Breast epithelium (tissue), 2 donors: ENCODE data around the genes OTUB2, SERPINA6 and GSC.

DNA sequence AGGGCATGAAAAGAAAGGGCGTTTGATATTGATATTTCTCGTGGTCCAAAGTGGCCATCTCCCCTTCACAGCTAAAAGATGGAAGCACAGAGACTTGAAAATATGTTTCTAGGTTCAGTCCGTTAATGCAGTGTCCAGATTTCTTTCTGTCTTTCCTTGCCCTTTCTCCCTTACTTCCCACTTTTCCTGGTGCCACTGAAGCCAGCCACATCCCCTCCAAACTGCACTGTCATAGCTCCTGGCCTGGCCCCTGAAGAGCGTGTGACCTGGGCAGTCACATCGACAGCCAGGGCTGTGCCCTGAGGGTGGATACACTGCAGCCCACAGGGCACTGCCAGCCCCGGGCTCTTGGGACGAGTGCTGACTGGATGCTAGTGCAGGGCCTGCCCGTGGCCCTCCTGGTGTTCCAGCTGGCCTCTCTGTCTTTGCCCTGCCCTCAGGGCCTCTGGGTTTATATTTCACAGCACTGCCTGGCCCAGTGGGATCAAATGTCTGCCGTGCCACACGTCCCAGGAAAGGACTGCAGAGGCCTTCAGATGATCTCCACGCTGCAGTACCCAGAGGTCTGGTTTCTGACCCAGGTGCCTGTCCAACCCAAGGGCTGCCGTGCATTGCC lies 10.2 kb upstream of the CCDC197 start:
- PRO-cap: no peak
- RAMPAGE, long total RNA, 2 experiments: no peak in any of the 2 experiments

GRCh38 chr14:94025942-94026555 lies at the start of gene OTUB2:
OTUB2 (plus strand) TSS chr14:94026340.
- PRO-cap: no peak
- RAMPAGE, long total RNA, 2 experiments: no peak in any of the 2 experiments

DNA sequence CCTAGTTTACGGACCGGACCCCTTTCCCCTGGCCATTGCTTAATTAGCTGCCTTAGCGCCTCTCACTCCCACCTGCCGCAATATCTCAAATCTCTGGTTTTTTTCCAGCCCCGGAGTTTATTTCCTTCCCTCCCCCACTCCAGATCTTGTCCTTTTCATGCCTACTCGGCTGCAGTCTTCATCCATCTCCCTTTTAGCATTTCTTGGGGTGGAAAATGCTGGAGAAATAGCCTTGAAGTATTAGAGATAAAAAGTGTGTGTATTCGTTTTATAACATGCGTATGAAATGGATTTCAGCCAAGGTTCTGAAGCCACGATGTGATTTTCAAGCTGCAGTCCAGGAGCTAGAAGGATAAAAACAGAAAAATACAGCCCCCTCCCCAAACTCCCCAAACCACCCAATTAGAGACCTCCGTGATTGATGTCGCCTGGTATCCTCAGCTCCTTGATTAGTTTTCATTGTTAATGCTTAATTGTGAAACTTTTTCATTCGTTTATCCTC lies 1.4 kb downstream of the PPP4R4 start:
- PRO-cap: no peak
- RAMPAGE, long total RNA, 2 experiments: no peak in any of the 2 experiments

- PRO-cap: no peak
- RAMPAGE, long total RNA, 2 experiments: no peak in any of the 2 experiments
Measured at GRCh38 chr14:94316737-94317221, 6.4 kb downstream of the SERPINA6 start.

DNA sequence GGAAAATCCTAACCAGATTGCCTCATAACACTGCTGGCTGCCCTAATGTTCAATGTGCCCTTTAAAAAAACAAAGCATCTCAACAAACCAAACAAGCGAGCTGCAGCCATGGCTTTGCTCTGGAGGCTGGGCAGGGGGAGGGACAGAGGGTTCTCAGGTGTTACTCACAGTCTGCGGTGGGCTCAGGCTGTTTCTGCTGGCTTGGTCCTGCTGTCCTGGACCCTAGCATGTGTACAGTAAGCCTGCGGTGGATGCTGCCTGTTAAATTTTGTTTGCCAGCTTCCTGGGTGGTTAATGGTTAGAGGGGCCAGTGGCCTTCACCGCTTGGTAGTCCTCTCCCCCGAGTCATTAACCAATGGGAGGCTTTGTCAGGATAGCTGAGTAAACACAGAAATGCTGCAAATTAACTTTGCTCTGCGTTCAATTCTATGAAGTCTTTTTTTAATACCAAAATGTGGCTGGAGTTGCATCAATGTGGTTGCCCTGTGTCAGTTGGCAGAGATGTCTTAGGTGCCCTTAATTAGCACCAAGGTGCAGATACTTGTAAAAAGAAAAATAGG lies at the start of gene SERPINA6:
SERPINA6 (minus strand) TSS at position 238 of the 560 bp plus-strand sequence.
- PRO-cap: no peak
- RAMPAGE, long total RNA, 2 experiments: no peak in any of the 2 experiments

GRCh38 chr14:94379807-94380533 lies 8.4 kb downstream of the SERPINA1 start:
- PRO-cap: no peak
- RAMPAGE, long total RNA, 2 experiments: no peak in any of the 2 experiments

GRCh38 chr14:94481665-94482297 lies 5.8 kb upstream of the SERPINA9 start:
- PRO-cap: no peak
- RAMPAGE, long total RNA, 2 experiments: no peak in any of the 2 experiments

DNA sequence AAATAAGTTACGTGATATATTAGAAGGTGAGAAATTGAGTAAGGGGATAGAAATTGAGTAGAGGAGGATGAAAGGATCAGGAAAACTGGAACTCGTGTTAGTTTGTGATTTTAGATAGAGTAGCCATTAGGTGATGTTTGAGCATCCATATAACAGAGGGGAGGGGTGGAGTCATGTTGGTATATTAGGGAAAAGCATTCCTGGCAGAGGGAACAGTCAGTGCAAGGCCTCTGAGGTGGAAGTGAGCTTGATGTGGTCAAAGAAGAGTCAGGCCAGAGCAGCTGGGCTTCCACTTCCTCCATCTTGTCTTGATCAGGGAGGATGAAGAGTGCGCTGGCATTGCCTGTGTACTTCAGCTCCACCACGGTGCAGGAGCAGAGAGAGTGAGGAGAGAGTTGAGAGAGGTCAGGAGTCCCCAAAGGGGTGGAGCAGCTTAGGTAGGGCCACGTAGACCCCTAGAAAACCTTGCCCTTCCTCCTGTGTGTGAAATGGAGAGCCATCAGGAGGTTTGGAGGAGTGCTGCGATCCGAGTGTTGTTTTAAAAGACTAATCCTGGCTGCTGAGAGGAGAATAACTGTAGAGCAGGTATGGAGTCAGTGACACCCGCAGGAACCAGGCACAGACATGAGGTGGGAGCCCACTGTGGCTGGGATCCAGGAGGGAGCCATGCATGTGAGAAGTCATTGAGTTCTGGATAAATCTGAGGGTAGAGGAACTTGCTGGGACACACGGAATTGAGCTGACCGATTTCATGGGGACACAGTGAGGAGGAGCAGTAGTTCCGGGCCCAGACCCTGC lies 8.0 kb downstream of the SERPINA3 start:
- PRO-cap: no peak
- RAMPAGE, long total RNA, 2 experiments: no peak in any of the 2 experiments

DNA sequence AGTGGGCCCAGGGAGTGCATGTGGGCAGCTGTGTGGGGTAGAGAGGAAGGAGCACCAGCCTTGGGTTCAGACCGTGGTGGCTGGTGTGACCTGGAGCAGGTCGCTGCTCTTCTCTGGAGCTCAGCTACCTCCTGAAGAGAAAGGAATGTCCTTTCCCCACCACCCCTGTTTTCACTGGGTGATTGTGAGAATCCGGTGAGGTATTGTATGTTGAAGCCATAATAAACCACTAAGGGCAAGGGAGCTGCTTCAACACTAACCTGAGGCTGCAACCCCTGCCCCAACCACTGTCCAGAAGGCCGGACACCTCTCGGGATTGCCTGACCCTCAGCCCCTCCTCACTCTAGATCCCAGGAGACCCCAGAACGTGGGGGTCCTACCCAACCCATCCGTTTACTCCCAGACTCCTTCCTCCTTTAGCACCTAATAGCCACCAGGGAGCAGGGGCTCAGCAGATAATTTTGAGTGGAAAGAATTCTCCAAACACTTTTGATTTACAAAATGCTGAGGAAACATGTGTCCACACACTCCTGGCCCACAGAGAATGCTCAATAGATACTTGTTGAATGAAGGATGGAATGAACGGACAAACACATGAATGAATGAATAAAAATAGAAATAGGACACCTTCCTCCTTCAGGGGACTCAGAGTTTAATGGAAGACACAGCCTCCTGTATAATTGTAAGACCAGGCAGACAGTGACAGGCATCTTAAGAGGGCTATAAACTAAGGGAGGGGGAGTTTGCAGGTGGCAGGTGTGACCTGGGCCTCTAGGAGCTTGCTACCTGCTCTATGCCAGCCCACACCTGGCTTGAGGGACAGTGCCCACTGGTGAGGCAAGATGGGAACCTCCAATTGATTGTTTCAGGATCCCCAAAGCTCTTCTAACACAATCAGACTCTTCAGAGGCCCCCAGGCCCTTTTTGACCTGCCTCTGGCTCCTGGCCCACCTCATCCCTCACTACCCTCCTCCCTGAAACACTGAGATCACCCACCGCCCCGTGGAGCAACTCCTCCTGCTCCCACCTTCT lies 8.9 kb downstream of the SERPINA3 start:
- PRO-cap: no peak
- RAMPAGE, long total RNA, 2 experiments: no peak in any of the 2 experiments

DNA sequence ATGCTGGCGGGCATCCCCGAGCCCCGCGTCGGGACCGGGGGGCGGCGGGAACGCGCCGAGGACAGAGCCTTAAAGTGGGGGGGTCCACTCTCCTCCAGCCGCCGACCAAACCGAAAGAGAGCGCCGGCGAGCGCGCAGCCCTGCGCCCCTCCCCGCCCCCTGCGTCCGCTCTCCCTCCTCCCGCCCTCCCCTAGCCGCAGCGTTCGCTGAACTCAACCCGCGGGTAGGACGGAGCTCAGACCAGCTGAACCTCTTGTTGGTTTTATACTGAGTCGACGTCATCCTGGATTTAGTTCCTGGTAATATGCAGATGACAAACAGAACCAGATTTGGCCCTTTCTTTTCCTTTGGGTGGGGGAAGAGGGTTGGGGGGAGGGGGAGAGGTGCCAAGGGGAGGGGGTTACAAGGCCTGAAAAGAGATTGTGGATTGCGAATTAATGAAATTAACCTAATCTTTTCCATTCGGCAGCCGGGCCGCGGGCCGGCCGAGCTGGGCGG lies at the start of gene GSC:
GSC (minus strand) TSS at position 112 of the 498 bp plus-strand sequence.
- PRO-cap: bidirectional peak, plus-strand start at position 292 of the sequence, minus-strand start at position 112 of the sequence
- RAMPAGE, long total RNA, 2 experiments: start-site peak on the minus strand in 1 of 2 experiments, centred at position 223 of the sequence, 21 reads per replicate

- PRO-cap: no peak
- RAMPAGE, long total RNA, 2 experiments: no peak in any of the 2 experiments
Measured at GRCh38 chr14:95145805-95146383, 11.4 kb downstream of the DICER1 start.

- PRO-cap: no peak
- RAMPAGE, long total RNA, 2 experiments: no peak in any of the 2 experiments
Measured at GRCh38 chr14:95156274-95156591, 1.1 kb downstream of the DICER1 start.

DNA sequence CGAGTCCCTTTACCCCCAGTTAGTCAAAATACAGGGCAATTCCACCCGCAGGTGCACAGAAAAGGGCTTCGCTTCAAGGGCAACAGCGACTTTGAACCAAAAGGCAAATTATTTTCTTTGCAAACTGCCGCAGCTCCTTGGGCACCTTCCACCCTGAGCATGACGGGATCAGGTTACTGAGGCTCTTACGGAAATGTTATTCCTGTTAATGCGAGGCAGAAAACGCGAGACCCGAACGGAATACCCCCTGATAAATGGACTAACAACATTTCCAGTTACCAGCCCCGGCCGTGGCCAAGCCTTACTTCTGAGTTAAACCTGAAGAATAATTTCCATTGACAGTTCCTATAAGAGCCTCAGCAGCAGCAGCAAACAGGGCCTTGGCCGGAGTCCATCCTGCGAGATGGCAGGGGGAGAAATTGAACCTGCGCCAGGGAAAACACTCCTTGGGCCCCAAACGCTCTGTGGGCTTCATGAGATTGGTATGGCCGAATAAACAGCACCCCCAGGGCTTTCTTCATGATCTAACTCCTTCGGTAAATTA lies 70.0 kb upstream of the DICER1 start:
- PRO-cap: no peak
- RAMPAGE, long total RNA, 2 experiments: no peak in any of the 2 experiments

- PRO-cap: no peak
- RAMPAGE, long total RNA, 2 experiments: no peak in any of the 2 experiments
Measured at GRCh38 chr14:95256029-95256620, 63.6 kb downstream of the CLMN start.

DNA sequence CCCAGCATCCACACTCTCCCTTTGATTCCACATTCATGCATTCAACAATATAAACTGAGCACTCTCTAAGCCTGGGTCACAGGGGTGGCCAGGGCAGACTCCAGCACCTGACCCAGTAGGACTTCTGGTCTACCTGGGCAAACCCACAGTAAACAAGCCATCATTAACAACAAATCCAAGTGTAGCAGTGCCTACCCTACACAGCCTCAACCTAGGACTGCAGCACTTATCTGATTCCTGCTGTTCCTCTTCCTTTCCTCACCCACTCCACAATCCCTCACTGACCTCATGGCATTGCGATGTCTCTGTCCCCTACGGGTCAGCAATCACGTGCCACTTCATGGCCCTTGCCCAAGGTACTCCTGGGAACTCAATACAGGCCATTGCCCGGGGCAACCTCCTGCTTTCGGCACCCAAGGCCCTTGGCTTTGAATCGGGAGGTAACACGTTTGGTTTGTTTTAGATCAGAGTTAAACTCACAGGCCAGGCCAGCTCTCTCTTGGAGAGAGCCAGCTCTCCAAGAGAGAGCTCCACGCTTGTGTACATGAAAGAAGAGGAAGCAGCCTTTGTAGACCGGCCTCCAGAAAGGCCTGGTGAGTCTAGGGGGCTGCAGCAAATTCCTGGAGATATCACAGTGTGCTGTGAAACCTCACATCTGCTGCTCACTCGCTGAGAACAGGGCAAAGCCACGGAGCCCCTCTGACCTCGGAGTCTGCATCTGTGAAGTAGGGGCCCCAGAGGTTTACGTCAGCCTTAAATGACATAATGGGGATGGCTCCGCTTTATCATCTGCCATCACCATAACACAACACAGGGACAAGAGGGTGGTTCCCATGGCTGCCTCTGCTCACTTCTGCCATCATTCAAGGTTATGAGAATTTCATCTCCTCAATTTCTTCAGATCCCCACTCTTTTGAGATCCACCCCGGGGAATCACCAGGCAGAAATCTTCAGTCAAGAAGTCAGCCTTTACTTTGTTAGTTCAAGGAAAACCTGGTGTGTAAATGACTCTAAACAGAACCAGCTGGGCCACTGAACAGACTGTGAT lies 12.2 kb downstream of the CLMN start:
- PRO-cap: no peak
- RAMPAGE, long total RNA, 2 experiments: no peak in any of the 2 experiments

GRCh38 chr14:95331727-95332520 lies 12.2 kb upstream of the CLMN start:
- PRO-cap: no peak
- RAMPAGE, long total RNA, 2 experiments: no peak in any of the 2 experiments

- PRO-cap: no peak
- RAMPAGE, long total RNA, 2 experiments: no peak in any of the 2 experiments
Measured at GRCh38 chr14:95398851-95399209, 79.1 kb upstream of the CLMN start.

DNA sequence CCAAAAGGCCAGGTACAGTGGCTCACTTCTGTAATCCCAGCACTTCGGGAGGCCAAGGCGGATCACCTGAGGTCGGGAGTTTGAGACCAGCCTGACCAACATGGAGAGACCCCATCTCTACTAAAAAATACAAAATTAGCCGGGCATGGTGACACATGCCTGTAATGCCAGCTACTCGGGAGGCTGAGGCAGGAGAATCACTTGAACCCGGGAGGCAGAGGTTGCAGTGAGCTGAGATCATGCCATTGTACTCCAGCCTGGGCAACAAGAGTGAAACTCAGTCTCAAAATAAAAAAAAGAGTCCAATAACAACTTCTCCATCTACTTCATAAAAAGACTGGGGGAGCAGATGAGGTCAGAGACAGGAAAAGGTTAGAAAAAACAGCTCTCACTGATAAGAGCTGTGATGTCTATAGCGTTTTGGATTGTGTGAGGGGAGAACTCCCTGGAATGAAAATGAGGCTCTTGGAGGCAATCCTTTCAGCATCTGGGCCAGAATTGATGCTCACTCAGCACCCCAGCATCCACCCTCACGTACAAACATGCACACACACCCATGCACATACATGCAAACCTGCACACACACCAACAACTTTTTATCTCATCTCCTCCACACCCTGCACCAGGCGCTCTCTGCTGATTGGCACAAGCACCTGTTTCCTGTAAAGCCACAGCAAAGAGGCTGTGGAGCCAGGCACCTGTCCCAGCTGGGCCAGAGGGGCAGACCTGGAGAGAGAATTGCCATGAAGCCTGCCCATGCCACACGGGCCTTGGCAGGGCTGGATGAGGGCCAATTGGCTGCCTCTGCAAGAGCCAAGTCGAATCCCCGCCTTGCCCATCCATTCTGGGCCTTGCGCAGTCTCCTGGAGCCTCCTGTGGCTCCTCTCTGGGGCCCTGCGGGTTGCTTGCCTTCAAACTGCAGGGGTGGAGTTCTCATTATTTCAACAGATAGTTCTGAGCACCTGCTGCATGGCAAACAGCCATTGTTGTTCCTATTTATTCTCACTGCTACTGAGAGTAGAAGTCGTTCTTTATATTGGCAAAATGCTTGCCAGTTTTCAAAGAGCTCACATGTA lies 53.2 kb downstream of the SYNE3 start:
- PRO-cap: no peak
- RAMPAGE, long total RNA, 2 experiments: no peak in any of the 2 experiments

DNA sequence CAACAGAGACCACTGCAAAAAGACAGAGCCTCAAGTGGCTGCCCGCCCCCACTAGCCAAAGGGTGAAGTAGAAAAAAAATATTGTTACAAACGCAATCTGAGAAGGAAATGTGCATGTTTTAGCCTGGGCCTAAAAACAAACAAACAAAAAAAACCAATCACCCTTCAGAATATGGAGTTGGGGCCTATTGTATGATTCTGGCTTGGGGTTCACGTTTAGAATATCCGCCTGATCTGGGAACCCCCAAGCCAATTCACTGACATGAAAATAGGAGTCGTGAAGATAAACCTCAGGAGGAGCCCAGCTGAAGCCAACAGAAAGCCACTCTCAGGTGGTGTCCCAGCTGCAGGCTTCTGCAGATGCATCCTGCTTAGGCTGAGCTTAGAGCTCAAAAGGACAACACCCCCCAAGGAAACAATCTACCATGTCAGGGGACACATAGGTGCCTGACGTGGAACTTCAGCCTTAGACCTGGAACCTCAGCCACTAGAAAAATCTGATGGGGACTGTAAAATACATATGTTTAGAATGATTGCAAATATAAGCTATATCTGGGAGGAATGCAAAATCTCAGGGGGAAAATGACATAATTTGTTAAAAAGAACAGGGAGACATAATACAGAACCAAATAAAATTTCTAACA lies 51.9 kb downstream of the SYNE3 start:
- PRO-cap: no peak
- RAMPAGE, long total RNA, 2 experiments: no peak in any of the 2 experiments

GRCh38 chr14:95537227-95537972 lies 2.5 kb downstream of the GLRX5 start:
- PRO-cap: no peak
- RAMPAGE, long total RNA, 2 experiments: no peak in any of the 2 experiments